M059J (cell line): ENCODE measurements around the genes NUDT12 and FBXL17.

GRCh38 chr5:100901747-100902328, 1.2 kb downstream of the ST8SIA4 start:
- RAMPAGE, long total RNA, result no peak

GRCh38 chr5:100902329-100903012, 611 bp downstream of the ST8SIA4 start:
- RAMPAGE, long total RNA, result no peak

DNA sequence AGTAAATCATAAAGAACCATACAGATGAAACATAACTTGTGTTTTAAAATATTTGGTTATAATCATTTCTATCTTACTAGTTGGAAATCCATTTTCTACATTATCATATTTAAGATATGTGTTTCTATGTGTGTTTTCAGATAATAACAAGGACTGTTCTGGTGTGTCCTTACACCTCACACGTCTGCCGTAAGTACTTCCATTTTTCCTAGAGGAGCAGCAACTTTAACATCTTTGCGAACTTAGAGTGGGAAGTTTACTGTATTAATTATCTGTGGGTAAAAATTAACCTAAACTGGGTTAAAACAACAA, 173.3 kb downstream of the GIN1 start:
- RAMPAGE, long total RNA, result no peak

DNA sequence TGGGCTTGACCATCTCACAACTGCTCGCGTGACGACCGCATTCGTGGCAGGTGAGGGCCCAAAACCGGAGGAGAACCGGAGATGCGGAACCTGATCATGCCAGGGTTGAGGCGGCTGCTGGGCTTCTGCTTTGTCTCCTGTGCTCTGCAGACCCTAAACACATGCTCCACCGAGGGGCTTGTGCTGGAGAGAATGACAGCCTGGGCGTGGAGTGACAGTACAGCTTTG, 252 bp downstream of the PPIP5K2 start:
- RAMPAGE, long total RNA, result no peak

GRCh38 chr5:103562328-103563066, at the start of gene NUDT12:
Gene NUDT12 (minus strand): TSS chr5:103562789.
- RAMPAGE, long total RNA, result no peak

DNA sequence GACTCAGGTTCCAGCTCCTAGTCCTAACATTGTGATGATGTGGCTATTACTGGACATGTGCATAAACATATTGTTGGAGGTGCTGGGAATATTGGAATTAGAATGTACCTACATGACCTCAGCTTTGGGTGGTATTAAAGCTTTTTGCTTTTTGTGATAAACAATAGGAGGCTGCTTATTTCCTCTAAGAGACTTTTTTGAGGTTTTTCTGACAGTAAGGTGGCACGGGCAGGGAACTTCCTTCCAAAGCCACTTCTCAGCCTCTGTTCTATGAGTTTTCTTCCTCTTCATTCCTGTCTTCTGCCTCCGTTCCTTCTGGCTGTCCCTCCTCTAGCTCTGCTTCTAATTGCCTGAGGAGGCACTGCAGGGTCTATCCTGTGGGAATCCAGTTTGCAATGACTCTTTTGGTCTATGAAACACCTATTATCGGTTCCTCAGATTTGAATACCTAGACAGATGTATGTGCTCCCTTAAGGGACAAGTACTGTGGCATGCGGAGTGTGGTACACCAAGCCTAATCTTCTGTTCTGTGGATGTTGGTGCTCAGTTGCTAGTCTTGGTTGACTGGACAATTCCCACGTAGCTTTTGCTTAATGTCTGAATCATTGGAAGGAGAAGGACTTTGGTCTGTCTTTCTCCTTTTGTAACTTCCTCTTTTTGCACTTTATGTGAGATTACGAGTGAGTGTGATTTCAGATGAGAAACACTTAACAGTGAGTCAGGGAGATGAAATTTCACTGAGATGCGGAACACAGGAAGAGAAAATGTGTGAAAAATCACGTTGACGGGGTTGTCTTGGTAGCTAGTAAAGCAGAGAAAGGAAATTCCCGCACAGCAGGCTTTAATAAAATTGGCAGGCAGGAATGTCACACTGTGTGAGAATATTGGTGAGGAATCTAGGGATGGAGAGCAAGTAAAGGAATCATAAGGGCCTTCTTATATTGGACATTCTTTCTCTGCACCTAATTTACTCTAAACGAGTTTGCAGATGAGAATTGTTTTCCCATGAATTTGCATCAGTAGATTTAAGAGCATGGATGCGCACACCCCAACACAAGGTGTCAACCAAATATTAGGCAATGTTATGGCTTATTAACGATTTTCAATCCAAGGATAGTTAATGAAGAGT, 305.2 kb downstream of the EFNA5 start:
- RAMPAGE, long total RNA, result no peak

DNA sequence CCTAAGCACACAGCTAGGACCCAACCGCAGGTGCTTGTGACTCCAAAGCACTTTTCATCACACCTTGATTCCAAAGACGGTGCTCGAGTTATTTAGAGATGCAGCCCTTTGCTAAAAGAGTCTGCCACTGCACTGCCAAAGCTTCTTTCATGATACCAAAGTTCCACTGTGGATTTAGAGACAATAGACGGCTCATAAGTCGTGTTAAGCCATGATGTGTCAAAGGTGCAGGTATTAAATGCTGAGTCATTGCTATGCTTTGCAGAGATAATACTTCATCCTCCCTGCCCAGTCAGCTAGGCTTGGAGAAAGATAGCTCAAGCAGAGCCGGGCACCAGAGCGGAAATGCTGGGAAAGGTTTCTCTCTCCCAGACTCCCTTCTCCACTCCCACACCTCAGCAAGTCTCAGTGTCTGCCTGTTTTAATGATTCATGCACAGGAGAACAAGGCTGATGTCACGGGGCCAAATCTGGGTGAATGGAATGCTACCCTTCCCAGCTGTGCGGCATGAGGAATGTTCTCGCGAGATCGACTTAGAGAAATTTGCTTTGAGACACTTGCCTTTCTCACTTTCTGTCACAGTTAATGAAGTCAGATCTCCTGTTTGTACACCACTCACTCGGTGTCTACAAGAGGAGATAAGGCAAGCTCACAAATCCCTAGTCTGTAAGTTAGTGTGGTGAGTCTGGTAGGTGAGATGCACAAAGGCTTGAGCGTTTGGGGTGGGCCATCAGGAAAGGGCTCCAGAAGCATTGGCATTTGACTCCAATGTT, 204.5 kb downstream of the EFNA5 start:
- RAMPAGE, long total RNA, result no peak

DNA sequence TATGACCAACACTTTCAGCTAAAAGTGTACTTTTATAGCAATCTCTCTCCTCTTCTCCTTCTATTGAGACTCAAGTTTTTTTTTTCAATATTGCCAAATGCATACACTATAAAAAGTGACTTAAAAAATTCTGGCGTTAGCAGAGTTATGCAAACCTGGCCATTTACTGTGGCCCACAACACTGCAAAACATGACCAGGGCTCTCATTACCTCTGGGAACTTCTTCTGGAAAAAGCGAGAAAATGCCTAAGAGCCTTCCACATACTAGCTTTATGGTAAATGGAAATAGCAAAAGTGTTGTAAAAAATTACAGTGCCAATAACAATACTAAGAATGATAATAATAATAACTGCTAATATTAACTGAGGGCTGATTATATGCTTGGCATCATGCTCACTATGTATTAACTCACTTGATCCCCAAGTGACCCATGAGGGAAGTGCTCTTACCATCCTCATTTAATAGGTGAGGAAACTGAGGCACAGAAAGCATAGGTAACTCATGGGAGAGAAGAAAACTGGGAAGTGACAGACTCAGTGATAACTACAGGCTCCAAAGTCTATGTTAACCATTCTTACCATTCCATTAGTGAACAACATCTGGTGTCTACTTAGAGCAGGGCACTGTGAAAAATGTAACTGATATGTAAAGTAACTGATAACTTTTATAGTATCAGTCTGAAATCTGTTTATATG, 118.6 kb downstream of the EFNA5 start:
- RAMPAGE, long total RNA, result no peak

DNA sequence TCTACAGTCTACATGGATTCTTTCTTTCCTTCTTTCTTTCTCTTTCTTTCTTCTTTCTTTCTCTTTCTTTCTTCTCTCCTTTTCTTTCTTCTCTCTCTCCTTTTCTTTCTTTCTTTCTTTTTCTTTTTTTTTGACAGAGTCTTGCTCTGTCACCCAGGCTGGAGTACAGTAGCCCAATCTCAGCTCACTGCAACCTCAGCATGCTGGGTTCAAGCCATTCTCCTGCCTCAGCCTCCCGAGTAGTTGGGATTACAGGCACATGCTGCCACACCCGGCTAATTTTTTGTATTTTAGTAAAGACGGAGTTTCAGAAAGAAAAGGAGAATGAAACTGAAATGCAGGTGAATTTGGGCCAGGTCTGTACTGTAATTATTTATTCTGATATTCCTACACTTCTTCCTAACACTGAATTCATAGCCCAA, 323.5 kb downstream of the FBXL17 start:
- RAMPAGE, long total RNA, result no peak

DNA sequence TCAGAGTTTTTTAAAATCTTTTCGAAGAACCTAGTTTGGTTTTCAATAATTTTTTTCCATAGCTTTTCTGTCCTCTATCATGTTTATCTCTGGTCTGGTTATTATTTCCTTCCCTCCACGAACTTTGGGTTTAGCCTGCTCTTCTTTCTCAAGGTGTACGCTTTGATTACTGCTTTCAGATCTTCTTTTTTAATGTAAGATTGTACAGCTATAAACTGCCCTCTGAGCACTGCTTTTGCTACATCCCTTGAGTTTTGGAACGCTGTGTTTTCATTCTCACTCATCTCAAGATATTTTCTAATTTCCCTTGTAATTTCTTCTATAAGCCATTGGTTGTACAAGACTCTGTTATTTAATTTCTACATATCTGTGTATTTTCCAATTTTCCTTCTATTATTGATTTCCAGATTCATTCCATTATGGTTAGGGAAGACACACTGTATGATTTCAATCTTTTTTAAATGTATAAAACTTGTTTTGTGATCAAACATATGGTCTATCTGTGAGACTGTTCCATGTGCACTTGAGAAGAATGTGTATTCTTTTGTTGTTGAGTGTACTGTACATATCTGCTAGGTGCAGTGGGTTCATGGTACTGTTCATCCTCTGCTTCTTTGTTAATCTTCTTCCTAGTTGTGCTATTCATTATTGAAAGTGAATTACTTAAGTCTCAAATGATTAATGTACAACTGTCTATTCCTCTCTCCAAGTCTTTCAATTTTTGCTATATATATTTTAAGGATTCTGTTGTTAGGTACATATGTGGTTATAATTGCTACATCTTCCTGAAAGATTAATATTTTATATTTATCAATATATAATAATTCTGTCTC, 22.5 kb downstream of the FBXL17 start:
- RAMPAGE, long total RNA, result no peak

DNA sequence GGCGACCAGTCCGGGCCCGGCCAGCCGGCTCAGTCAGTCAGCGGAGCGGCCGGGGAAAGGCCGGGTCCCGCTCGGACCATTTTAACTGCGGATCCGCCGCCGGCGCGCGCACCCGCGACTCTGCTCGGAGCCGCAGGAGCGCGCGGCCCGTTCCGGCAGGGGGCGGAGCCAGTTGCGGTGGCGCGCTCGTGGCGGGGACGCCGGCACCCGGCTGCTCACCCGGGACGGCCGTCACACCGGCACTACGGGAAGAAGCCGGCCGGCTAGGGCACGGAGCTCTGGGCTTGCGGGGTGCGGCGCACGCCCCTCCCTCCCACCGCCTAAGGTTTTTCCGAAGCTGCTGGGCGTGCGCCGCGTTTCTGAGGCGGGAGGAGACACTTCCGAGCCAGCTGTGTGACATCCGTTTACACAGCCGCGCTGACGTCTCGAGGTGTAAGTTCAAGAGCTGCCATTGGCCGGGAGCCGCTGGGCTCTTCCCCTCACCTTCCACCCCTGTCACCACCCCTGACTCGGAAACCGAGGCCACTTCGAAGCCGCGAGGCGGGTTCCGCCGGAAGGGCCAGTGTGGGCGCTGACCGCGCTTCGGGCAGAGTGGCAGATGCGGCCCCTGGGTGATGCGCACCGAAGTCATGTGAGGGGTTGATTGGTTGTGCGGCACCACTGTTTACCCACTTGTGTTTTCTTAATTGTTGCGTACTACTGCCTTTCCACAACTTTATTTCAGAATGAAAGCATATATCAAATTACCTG, at the start of gene FBXL17:
TSS of gene FBXL17 (minus strand) at position 122 of the 750 bp plus-strand sequence.
- RAMPAGE, long total RNA, result no peak

GRCh38 chr5:109325398-109326292, 84.1 kb downstream of the PJA2 start:
- RAMPAGE, long total RNA, result no peak

DNA sequence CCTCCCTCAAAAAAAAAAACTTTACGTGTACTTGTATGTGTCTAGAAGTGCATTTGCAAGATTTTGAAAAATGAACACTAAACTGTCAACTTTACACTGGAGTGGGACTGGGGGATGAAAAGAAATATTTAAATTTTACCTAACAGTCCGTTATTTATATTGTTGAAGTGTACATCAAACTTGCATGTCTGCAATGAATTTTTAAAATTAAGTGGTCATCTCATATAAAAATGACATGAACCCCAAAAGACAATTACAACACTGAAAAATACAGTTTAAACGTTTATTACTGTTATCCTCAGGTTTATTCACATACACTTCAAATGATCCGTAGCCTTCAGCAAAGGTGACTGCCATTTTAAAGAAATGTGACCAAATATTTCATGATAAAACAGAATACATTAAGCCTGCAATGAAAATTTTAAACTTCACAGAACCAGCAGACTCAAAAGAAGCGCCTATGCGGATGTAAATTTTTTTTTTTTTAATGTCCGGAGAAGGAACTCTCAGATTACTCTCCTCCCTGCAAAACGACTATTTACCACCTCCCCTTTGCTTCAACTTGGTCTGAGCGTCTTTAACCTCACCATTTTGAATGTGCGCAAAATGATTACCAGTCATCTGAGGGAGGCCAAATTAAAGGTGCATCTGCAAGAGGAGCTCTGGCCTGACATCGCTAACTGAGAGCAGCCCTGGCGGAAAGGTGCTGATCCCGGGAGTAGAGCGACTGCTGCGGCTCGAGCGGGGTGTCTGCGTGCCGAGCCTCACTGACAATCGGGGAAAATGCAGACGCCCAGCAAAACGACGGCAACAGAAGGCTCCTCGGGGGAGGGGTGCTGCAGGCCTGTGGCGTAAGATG, 1.0 kb downstream of the PJA2 start:
- RAMPAGE, long total RNA, result no peak

DNA sequence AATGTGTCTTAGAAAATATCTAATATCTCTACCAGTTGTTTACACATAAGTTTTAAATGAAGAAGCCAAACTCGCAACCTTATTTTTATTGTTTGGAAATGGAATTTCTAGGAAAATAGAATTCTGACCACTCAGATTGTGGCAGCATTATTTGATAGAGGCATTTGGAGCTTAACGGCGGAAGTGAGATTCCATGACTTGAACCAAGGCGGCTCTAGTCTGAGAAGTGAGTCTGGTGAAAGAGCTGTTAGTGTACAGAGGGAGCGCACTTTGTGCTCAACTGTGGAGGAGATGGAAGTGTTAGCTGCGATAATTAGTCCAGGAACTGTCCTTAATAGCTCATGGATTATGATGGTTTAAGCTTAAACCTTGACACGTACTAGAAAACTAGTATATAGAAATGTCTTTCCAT, 104.3 kb downstream of the MAN2A1 start:
- RAMPAGE, long total RNA, result no peak

DNA sequence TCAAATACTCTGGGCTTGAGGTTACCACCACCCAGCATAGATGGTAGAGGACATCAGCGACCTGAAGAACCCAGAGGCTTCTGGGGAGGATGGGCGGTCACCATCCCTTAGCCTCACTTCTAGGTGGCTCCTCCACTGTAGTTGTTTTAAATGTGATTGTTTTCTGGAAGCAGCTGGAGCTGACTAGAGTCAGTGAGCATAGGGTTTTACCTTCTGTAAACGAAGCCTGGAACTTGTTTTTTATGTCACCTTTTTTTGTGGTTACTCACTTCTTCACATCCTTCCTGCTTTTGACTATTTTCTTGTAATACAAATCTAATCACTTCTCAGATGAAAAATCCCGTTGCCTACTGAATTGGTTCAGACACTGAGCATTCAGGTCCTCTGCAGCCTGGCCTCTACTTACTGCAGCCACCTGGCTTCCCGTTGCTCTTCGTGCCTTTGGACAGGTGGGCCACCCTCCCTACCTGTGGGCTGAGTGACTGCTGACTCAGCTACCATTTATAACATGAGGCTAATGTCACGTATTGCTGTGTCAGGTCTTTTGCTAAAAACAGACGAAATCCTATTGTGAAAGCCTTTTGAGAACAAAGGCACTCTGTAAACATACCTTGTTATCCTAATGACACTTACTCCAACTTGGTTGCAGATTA, 167.8 kb downstream of the MAN2A1 start:
- RAMPAGE, long total RNA, result no peak

DNA sequence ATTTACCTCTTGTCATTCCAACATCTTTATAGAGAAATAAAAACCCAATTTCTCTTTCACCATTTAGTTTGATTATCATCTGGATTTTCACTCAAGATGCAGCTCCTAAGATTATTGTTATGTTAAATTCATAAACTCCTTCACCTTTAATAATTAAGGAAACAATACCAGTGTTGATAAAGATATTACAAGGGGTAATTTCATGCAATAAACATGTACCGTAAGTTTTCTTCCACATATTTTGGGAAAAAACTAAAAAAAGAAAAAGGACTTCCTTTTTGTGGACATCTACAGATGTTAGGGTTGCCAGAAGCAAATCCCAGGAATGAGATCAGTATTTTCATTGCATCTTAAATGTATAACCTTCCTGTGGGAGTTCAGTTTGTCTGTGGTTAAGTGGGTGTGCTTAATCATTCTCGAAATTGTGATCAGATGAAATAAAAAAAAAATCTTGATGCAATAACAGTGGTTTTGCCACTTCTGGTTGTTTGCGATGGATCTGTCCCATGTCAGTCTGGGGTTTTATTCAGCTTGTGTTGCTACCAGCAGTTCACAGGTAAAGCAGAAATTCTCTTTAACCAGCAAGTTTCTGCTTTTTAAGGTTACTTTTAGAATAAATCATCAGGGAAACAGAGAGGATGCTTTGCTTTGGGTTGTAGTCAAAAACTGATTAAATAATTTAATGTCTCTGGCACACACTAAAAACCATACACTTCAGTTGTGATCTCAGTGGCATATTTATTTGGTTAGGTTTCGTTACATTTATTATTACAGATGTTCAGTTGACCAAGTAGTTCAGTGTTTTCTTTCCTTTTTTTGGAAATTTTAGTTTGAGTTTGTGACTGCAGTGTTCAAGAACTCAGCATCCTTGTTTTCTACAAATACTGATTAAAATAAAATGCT, 179.0 kb downstream of the MAN2A1 start:
- RAMPAGE, long total RNA, result no peak

DNA sequence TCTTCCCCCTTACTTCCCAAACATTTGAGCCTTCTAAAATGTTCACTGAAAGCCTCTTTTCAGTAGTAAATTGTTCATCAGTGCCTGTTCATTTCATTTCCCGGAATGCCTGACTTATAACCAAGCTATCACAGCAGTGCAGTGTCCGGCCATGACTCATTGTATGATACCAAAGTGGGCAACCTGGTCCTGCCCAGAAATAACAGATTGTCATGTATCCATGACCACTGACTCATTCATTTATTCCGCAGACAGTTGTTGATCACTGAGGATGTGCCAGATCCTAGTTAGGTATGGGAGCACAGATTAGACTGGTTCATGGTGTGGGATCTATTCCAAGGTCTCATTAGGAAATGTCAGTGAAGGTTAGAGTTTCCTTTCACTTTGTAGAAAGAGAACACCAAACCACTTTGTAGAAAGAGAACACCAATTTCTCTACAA, 8.7 kb downstream of the NREP start:
- RAMPAGE, long total RNA, result no peak

GRCh38 chr5:111757630-111758493, 868 bp upstream of the NREP start:
- RAMPAGE, long total RNA, result no peak

DNA sequence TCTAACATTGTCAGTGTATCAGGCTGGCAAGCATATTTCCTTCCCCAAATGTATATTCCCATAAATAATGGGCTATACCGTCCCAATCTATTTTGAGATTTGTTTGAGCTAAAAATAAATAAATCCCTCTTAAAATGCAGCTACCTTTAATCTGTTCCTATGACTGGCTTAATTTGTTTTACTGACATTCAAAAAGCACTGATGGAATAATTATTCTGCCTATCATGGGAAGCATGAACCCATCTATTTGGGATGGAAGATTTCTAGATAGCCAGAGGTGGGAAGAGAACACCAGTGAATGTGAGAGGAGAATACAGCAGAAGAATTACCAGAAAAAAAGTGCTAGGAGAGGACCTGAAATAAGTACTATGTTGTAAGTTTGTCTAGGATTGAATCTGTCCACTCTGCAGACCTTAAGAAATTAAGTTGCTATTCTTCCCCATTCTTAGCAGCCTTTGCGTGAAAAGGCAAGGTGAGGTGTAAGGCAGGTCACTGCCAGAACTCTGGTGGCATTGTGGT, 253.3 kb downstream of the EPB41L4A start:
- RAMPAGE, long total RNA, result no peak

- RAMPAGE, long total RNA, result no peak
Measured at GRCh38 chr5:112420341-112420820, 1.3 kb upstream of the EPB41L4A start.